Gastroesophageal sphincter (tissue), 4 donors: ENCODE measurements around a stretch of chr6.

GRCh38 chr6:150687430-150688051 lies 87.9 kb downstream of the PLEKHG1 start:
- PRO-cap = unidirectional peak, minus-strand start at chr6:150687604
- RAMPAGE, long total RNA, 4 experiments = no peak in any of the 4 experiments

DNA sequence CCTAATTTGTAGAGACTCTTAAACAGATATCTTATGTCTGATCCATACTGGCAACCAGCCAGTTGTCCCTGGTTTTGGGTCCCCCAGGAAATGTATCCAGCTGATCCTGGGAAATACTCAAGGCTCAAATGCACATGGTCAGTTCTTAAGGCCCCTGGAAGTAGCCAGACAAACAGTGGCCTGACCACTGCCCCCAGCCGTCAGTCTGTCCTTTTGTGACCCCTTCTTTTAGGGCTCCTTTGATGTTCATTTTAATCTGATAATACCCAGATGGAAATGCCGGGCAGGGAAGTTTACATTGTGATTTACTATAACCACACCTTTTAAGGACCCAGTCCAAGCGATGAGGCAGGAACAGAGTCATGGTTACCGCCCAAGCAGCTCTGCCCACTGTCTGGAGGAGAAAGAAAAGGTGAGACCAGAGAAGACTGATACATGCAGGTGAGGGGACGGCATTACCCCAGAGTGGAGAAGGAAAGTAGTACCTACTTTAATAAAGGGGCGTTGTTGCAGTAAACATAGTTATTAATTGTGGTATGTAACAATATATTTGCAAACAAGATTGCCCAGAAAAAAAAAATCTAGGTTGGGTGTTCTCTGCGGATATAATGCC lies 110.5 kb downstream of the PLEKHG1 start:
- PRO-cap = no peak
- RAMPAGE, long total RNA, 4 experiments = no peak in any of the 4 experiments

DNA sequence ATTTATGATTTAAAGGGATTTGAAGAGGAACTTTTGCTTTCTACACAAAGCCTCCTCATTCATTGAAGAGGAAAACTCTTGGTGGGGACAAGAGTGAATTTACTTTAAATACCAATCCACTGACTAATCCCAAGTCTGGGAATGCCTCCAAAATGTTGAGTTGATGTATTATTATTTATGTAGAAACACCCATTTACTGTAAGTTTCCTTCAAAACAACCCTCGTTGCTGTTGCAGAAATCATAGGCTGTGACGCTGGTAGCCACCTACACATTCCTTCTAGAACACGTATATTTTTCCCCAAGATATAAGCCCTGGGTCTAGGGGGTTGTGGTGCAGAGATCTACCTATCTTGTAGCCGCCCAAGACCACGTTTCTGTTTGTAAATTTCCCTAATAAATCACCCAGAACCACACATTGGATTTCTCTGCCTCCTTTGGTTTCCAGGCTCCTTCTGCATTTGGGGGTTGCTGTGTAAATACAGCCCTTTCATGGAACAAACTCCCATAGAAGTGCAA lies 7.9 kb upstream of the MTHFD1L start:
- PRO-cap = no peak
- RAMPAGE, long total RNA, 4 experiments = no peak in any of the 4 experiments

DNA sequence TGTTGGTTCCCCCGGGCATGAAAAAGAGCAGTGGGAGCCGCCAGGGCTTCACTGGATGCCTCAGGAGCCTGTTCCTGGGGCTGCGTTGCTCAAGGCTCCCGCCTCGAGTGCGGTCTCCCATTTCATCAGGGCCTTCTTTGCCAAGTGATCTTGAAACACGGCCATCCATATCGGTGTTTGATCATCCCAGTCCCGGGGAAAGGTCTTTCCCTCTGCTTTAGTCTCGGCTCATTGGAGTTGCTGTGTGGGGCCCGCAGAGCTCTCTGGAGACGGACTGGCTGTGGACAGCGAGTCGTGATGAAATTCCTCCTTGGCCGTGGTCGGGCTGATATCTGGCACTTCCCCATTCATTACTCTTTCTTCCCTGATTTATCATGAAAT lies 71.6 kb downstream of the MTHFD1L start:
- PRO-cap = no peak
- RAMPAGE, long total RNA, 4 experiments = no peak in any of the 4 experiments

- PRO-cap = no peak
- RAMPAGE, long total RNA, 4 experiments = no peak in any of the 4 experiments
These were observed 116.4 kb downstream of the MTHFD1L start for GRCh38 chr6:150981632-150982519.

DNA sequence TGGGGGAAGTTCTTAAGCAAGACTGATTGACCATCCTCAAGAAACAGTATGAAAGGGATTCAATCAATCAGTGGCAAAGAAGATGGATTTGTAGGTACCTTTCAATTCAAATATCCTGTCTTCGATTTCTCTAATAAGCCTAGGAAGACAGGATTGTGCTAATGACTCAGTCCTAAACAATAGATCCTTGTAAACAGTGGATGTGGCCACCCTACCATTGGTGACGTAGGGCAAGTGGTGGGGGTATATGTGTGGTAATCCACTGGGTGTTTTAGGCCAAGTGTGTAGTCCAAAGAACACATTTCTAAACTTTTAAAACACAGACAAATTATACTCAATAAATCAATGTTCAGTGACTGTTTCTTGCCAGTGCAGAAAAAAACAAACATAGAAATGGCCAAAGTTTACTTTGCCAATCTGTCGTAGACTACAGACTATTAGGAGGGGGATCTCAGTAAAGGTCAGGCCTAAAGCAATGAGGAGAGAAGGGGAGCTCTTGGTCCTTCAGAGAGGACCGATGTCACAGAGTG lies 113.7 kb upstream of the AKAP12 start:
- PRO-cap = no peak
- RAMPAGE, long total RNA, 4 experiments = no peak in any of the 4 experiments

- PRO-cap = bidirectional peak, plus-strand start at chr6:151325741, minus-strand start at chr6:151325457
- RAMPAGE, long total RNA, 4 experiments = start-site peak on the plus strand in 3 of 4 experiments, at chr6:151325540-151325700 at its widest, 180 to 451 reads per replicate
These were observed 65.9 kb downstream of the ZBTB2 start for GRCh38 chr6:151325157-151326232.

DNA sequence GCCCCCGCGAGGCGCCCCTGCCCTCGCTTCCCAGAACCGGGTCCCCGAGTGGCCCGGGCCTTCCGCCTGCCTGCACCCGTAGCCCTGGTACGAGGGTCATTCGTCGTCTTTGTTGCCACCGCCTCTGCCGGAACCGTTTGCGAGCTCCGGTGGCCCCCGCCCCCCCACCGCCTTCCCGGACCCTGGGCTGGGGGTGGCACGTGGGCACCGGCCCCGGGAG lies 270 bp downstream of the ZBTB2 start:
- PRO-cap = no peak
- RAMPAGE, long total RNA, 4 experiments = no peak in any of the 4 experiments

GRCh38 chr6:151416728-151417653 lies 25.6 kb upstream of the ZBTB2 start:
- PRO-cap = no peak
- RAMPAGE, long total RNA, 4 experiments = no peak in any of the 4 experiments

DNA sequence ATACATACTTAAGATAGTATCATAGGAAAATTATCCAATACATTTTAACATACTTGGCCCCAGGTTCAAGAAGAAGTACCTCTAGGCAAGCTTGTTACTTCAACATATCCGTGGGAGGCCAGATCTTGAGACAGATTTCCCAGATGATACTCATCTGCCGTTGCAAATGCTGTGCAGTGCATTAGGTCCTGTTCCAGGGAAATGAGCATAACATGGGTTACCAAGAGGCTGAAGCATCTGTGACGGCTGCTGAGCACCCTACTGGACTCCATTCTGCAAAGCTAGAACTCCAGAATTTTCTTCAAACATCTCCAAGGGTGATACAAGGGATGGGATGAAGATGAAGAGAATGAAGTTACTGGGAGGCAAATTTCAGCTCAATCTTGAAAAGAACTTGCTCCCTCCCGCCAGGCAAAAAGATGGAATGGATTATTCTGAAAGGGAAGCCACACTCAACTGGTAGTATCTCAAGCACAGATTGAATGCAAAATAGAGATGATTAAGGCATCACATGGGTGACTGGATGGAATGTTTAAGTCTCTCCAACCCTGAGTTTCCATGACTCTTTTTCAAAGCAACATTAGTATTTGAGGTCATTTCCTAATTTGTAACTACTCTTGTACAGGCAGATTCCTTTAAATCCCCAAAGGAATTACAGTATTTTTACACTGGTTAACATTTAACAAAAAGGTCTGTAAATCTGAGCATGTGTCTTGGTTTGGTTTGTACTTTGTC lies 15.4 kb downstream of the RMND1 start:
- PRO-cap = no peak
- RAMPAGE, long total RNA, 4 experiments = no peak in any of the 4 experiments

GRCh38 chr6:152096807-152097321 lies 289.4 kb downstream of the ESR1 start:
- PRO-cap = no peak
- RAMPAGE, long total RNA, 4 experiments = no peak in any of the 4 experiments

GRCh38 chr6:152112347-152112925 lies 305.0 kb downstream of the ESR1 start:
- PRO-cap = no peak
- RAMPAGE, long total RNA, 4 experiments = no peak in any of the 4 experiments

DNA sequence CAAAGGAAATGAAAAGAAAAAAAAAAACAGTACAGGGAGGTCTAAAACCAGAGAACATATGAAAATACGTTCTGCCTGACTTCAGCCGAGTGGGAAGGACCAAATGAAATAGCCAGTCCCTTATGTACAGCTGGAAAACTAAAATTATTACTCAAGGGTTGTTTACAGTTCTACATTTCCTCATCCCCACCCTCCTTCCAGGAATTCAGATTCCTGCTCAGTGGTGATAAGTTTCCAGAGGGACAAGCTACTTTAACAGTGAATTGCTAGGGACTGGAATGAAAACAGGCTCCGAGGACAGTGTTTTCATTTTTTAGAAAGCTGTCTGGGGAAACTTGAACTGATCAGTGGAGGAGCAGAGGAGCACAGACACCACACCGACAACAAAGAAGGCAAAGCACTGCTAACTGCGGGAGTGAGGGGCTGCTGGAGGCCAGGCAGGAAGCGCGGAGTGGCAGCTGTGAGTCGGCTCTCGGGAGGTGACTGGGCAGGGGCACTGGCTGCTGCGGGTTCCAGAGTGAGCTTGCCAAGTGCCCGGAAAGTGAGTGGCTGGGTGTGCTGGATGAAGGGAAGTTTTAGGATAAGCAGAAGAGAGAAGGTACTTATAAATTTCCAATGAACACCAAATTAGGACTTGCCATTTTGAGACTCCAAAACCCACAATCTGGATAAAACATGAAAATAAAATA lies 322.3 kb downstream of the ESR1 start:
- PRO-cap = bidirectional peak, plus-strand start at position 255 of the sequence, minus-strand start at position 97 of the sequence
- RAMPAGE, long total RNA, 4 experiments = no peak in any of the 4 experiments

GRCh38 chr6:152566367-152566703 lies 70.8 kb downstream of the SYNE1 start:
- PRO-cap = no peak
- RAMPAGE, long total RNA, 4 experiments = no peak in any of the 4 experiments

GRCh38 chr6:152696540-152696942 lies 1.2 kb upstream of the MYCT1 start:
- PRO-cap = no peak
- RAMPAGE, long total RNA, 4 experiments = no peak in any of the 4 experiments

GRCh38 chr6:152974745-152975761 lies 7.8 kb downstream of the FBXO5 start:
- PRO-cap = no peak
- RAMPAGE, long total RNA, 4 experiments = no peak in any of the 4 experiments

- PRO-cap = no peak
- RAMPAGE, long total RNA, 4 experiments = no peak in any of the 4 experiments
These were observed 26.1 kb downstream of the IPCEF1 start for GRCh38 chr6:154330569-154330786.

- PRO-cap = no peak
- RAMPAGE, long total RNA, 4 experiments = start-site peak on the minus strand in 1 of 4 experiments, at chr6:154417293-154417690 at its widest, 5 to 7 reads per replicate
These were observed 60.6 kb upstream of the IPCEF1 start for GRCh38 chr6:154416933-154417904.

DNA sequence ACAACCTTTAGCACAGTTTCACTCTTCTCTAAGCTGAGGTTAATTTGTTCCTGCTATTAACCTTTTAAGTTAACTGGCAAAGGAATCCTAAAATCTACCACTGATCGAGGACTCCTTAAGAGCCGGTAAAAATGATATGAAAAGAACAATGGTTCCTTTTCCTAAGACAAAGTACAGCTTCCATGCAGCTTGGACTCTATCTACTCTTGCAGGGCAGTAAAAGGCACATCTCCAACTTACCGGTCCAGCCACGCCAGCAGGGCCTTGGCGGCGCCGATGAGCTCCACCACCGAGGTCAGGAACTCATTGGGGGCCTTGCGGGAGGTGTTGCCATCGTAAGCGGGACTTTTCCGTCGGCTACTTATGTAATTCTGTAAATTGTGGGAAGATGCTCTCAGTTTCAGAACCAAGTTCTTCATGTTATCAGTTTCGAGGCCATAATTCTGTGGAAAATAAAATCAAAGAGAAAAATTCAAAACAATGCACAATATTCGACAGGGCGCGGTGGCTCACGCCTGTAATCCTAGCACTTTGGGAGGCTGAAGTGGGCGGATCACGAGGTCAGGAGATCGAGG lies 68.5 kb downstream of the CNKSR3 start:
- PRO-cap = no peak
- RAMPAGE, long total RNA, 4 experiments = no peak in any of the 4 experiments

- PRO-cap = no peak
- RAMPAGE, long total RNA, 4 experiments = no peak in any of the 4 experiments
These were observed 52.7 kb downstream of the CNKSR3 start for GRCh38 chr6:154457615-154458328.